Psoas muscle (tissue), 2 donors: ENCODE measurements around the gene FAM98A.

GRCh38 chr2:33436066-33436679 is 40.3 kb upstream of the RASGRP3 start:
- PRO-cap, 2 experiments: no peak in any of the 2 experiments

DNA sequence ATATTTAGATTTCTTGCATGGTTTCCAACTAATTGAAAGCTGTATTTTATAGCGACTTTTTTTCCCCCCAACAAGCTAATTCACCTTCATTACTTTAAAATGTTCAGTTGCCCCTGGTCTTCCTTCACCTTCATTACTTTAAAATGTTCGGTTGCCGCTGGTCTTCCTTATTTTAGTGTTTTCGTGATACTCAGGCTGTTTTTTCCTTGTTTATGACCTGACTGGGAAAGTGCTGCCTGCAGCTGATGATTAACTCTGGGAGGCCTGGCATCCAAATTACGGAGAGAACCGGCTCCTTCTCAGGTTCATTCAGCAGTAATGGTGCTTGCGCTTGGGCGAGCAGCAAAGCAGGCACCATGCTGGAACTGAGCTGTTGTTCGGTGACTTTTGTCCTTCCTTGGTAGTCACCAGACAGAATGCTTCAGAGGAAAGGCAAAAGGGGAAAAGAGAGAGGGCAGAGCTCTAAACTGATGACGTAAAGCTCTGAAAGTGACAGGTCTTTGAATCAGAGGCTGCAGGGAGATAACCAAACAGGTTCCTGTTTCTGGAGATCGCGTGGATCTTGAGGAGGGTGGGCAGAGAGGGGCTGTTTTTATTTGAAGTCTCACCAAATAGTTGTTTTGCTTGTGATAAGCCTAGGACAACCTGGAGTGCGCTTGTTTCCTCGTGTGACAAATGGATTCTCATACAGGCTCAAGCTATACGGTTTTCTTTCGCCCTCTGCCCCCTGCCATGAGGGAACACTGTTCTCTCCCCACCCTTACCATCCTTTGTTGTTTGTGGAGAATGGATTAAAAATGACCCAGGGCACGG is 1.0 kb downstream of the RASGRP3 start:
- PRO-cap, 2 experiments: peak in 2 of 2 experiments; most common plus-strand start position 308 of the sequence (in 1); most common minus-strand start position 418 of the sequence (in 2)

GRCh38 chr2:33482429-33482868 is 6.0 kb downstream of the RASGRP3 start:
- PRO-cap, 2 experiments: no peak in any of the 2 experiments

GRCh38 chr2:33599130-33600033 is at the start of gene FAM98A:
Gene FAM98A, minus strand, starts transcription at chr2:33599299.
- PRO-cap, 2 experiments: peak in 2 of 2 experiments; most common plus-strand start chr2:33599571 (in 2); most common minus-strand start chr2:33599291 (in 2)

- PRO-cap, 2 experiments: no peak in any of the 2 experiments
These were observed 270.8 kb upstream of the CRIM1 start for GRCh38 chr2:36084685-36085214.

GRCh38 chr2:36356663-36356752 is 930 bp downstream of the CRIM1 start:
- PRO-cap, 2 experiments: no peak in any of the 2 experiments

GRCh38 chr2:36369636-36370196 is 14.1 kb downstream of the CRIM1 start:
- PRO-cap, 2 experiments: no peak in any of the 2 experiments

GRCh38 chr2:36414430-36414918 is 58.9 kb downstream of the CRIM1 start:
- PRO-cap, 2 experiments: no peak in any of the 2 experiments

DNA sequence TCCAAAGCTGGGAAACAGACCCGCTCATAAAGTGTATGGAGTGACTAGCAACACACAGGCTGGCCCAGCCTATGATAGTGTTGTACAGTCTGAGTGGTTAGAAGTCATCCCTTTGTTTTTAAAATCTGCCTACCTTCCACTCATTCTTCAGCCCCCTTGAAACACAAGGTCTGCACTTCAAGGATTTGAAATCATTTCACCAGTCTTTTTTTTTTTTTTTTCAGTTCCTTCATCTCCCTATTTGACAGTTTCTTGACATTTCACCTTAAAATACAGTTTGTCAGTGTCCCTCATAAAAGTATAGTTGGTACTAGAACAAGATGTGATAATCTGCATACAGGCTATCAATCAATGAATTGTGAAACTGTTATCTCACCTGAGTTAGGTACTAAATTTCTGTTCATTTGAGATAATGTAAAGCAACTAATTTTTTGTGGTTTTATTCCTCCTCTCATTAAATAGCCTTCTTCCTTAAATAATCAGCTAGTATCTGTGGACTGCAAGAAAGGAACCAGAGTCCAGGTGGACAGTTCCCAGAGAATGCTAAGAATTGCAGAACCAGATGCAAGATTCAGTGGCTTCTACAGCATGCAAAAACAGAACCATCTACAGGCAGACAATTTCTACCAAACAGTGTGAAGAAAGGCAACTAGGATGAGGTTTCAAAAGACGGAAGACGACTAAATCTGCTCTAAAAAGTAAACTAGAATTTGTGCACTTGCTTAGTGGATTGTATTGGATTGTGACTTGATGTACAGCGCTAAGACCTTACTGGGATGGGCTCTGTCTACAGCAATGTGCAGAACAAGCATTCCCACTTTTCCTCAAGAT is 49.7 kb downstream of the FEZ2 start:
- PRO-cap, 2 experiments: no peak in any of the 2 experiments

DNA sequence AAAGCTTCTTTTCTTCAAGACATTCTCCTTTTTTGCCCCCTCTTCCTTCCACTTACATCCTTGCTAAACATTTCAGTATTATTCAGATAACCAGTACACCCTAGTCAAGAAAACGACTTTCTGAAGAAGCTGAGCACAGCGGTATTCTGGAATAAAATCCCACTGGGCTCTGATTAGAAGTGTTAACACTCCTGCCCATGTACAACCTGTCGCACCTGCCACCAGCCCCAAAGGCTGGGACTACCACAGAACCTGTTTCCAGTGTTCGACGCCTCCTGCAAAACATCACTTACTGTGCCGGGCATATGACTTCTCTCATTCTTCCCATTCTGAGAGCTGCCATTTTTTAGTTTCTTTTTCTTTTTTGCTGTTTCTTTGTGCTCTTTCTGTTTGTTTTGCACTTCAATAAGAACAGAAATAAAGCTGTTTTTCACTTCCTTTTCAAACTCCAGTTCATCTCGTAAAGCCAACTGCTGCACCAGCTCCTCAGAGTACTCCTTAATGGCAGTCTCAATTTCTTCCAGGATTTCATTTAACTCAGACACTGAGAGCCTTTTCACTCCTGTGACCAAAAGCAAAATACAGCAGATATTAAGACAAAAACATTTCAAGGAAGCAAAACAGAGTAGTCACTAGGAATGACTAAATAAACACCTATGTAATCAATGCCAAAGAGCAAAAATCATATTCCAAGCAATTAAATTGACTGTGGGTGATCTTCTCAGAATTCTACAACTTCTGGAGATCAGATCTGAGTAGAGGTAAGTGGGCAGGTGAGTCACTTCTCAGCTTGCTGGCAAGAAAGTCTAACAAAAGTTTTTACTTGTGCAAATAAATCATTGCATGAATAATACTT is 19.4 kb downstream of the FEZ2 start:
- PRO-cap, 2 experiments: no peak in any of the 2 experiments

- PRO-cap, 2 experiments: no peak in any of the 2 experiments
These were observed 124.8 kb downstream of the VIT start for GRCh38 chr2:36821271-36821682.

GRCh38 chr2:37243290-37244193 is 12.1 kb downstream of the NDUFAF7 start:
- PRO-cap, 2 experiments: no peak in any of the 2 experiments

DNA sequence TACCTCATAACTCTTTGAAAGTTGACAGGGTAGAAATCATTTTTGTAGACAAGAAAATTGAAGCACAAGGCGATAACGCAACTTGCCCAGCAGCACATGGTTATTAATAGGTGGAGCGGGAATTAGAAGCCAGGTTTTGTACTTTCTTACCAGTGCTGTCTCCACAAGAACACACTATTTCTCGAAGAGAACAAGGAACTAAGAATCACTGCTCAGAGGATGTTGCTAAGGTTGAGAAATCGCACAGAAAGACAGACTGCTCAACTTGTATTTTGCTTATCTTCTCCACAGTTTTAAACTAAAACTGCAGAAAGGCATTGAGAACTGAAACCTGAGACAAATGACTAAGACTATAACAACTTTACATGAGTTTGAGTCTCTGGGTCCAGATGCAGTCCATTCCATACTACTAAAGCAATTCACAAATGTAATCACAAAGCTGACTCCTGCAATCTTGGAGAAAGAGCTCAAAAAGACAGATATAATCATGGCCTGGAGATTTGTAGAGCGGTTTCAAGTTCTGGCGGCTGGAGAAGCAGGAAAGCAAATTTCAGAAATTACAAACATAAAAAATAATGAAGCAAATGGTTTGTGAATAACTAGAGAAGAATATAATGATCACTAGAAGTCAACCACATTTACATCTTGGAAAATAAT is 6.2 kb downstream of the PRKD3 start:
- PRO-cap, 2 experiments: no peak in any of the 2 experiments

- PRO-cap, 2 experiments: no peak in any of the 2 experiments
These were observed 122.2 kb downstream of the QPCT start for GRCh38 chr2:37466455-37467210.

DNA sequence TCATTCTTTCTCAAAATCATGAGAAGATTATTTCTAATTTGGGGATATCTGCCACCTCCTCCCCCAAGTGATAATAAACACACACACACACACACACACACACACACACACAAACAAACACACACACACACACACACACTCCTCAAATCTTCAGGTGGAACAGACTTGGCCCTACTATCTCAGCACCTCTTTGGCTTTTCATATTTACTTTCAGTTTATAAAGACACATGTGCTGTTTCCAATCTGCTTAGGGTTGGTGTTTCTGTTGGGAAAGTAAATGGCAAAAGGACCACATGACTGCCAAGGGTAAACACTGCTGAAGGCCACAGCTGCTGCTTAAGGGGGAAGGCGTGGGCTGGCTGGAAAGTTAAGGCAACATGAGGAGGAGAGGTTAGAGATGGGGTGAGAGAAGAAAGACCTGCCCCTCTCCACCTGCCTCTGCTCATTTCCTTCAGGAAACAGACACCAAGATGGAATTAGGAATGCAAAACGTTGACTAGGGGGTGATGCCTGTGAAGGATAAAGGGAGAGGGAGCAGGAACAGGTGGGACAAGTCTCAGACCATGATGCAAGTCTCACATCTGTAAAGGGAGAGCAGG is 86.2 kb downstream of the CDC42EP3 start:
- PRO-cap, 2 experiments: no peak in any of the 2 experiments

DNA sequence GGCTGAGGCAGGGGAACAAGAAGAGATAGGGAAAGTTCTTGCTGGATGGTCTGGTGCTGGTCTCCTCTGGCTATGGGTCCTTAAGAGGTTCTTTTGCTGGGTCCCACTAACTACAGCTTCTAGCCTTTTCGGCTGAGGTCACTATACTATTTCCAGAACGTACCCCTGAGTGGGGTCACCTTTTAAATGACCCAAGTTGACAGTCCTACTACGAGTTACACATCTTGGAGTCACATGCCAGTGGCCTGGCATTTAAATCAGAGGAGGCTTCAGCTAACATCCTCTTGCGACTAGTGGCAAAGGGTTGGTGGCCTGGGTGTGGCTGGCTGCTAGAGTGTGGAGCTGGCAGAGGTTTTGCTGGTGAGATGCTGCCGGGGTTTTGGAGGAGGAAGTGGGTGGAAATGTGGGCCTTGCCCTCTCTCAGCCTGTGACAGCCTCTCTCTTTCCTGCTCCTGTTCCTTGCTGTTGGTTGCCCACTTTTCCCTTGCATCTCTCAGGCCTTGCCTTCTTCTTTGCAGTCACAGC is 55.7 kb downstream of the CDC42EP3 start:
- PRO-cap, 2 experiments: no peak in any of the 2 experiments

- PRO-cap, 2 experiments: peak in 1 of 2 experiments; most common minus-strand start chr2:37629549 (in 1)
These were observed 42.2 kb downstream of the CDC42EP3 start for GRCh38 chr2:37629328-37629617.

DNA sequence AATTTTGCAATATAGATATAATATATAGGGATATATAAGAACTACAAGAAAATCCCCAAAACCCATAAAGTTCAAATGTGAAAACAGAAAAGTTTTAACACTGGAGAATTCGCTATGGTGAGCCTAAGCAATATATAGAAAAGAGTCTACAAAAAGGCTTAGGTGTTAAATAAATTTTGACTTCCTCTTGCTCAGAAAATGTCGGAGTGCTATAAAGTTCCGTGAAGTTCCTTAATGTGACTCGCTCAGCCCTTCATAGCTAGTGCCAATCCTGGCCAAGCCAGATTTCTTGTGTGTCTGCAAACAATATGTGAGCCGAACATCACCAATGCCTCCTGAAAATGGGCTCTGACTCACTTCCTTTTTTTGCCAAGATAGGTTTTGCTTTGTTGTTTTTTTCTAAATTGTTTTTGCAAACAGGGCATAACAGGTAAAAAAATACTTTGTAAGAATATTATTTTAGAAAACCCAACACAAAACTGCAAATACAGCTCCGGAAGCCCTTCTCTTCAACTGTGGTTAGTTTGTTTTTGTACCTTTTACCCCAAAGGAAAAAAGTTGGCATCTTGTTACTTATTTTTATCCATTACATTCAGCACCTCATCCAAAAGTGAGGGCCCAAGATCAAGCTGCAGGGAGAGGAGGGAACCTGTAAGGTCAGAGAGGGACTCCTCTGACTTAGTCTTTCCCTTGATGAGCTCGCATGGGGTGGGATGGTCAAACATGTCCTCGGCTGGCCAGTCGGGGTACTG is 26.0 kb downstream of the CDC42EP3 start:
- PRO-cap, 2 experiments: no peak in any of the 2 experiments

GRCh38 chr2:37672124-37673158 is 999 bp upstream of the CDC42EP3 start:
- PRO-cap, 2 experiments: peak in 2 of 2 experiments; most common plus-strand start chr2:37672284 (in 2); most common minus-strand start chr2:37672455 (in 2)

GRCh38 chr2:37926002-37926309 is 869 bp downstream of the RMDN2 start:
- PRO-cap, 2 experiments: no peak in any of the 2 experiments